LUHMES (cell line): ENCODE measurements around the genes MYH10, MYH3 and TMEM220.

- PRO-cap: bidirectional peak, plus-strand start at chr17:8631143, minus-strand start at chr17:8630725; bidirectional peak, plus-strand start at chr17:8631547, minus-strand start at chr17:8631324
These were observed at the start of gene MYH10 for GRCh38 chr17:8630519-8631708. TSS of gene MYH10 (minus strand) at chr17:8630725.

GRCh38 chr17:8874215-8874560 lies 6.7 kb upstream of the PIK3R6 start:
- PRO-cap: no peak

GRCh38 chr17:8888046-8888452 lies 20.6 kb upstream of the PIK3R6 start:
- PRO-cap: no peak

GRCh38 chr17:8888453-8889047 lies 21.1 kb upstream of the PIK3R6 start:
- PRO-cap: no peak

DNA sequence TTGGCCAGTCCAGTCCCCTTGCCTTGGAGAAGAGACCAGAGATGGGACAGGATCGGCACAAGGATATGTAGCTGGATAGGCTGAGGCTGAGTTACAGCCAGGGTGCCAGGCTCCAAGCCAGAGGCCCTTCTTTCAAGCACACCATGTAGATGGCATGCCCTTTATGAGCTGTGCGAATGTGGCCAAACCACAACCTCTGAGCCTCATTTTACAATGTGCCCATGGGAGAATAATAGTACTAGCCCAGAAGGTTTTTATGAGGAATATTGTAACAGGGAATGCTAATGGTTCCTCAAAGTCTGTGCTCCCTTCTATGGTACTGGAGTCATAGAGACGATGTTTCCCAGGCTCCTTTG lies 21.8 kb upstream of the PIK3R6 start:
- PRO-cap: no peak

DNA sequence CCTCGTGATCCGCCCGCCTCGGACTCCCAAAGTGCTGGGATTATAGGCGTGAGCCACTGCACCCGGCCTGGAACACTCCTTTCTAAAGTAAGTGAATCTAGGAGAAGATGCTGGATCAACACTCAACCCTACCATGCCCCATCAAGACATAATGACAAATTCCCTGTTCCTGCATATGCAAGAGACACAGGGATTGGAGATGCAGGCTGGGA lies 42.0 kb upstream of the PIK3R6 start:
- PRO-cap: no peak

DNA sequence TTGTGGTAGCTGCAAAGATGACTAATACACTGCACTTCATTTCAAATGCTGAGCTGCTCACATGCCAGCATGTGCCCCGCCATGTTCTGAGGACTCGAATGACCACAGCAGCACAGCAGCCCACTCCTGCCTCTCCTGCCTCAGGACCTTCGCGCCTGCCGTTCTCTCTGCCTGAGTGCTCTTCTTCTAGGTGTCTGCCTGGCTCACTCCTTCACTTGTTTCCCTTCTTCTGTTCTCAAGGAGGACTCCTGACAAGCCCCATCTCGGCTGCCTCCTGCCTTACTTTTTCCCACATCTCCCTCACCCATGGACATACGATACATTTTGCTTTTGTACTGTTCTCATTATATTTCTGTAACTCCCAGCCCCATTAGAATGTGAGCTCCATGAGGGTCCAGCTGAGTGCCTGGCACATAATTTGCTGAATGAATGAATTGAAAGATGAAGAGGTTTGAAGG lies 18.9 kb downstream of the PIK3R5 start:
- PRO-cap: no peak

- PRO-cap: no peak
These were observed 9.2 kb downstream of the PIK3R5 start for GRCh38 chr17:8956161-8956863.

DNA sequence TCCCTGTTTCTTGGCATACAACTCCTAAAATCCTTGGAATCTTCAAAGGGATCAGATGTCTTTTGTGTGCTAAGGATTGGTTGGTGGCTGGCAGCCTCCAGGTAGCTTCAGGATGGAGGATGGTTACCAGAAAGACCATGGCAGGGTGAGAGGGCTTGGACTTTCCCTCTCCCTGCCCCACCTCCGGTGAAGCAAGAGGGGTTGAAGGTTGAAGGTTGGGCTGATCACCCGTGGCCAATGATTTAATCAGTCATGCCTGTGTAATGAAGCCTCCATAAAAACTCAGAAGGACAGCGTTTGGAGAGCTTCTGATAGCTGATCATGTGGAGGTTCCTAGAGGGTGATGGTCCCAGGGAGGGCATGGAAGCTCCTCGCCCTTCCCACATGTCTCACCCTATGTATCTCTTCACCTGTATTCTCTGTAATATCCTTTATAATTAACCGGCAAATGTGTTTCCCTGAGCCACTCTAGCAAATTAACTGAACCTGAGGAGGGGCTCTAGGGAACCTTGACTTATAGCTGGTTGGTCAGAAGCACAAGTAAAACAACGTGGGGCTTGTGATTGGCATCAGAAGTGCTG lies 59.3 kb downstream of the NTN1 start:
- PRO-cap: no peak

DNA sequence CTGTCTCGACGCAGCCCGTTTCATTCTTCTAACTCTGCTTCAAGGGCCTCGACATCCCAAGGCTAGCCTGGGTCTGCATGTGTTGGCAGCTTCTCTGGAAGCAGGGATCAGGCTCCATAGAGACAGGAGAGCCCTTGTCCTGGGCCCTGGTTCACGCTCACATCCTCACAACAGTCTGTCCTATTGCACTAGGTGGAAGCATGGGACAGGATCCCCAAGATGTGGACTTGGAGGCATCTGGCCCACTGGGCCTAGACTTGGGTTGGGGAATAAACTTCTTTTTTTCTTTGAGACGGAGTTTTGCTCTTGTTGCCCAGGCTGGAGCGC lies 226.7 kb downstream of the NTN1 start:
- PRO-cap: no peak

GRCh38 chr17:9284761-9284987 lies 263.4 kb downstream of the NTN1 start:
- PRO-cap: no peak

DNA sequence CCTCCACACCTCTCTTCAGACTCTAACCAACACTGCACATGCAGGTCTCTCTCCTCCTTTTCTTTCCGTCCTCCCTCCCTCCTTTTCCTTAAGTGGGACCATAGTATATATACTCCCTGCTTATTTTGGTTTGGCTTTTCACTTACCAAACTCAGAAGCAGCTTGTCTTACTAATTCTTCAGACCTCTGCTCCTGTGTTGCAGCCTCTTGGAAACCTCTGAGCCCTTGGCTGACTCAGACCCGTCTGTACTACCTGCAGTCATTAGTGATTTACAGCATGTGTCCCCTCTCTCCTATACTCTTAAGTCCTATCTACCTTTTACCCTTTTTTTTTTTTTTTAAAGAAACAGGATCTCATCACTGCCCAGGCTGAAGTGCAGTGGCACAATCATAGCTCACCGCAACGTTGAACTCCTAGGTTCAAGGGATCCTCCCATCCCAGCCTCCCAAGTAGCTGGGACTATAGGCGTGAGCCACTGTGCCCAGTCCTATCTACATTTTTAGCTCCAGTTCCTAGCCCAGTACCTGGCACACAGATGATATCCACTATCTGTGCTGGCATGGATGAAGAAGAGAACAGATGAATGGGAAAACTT lies 206.9 kb downstream of the STX8 start:
- PRO-cap: no peak

- PRO-cap: no peak
These were observed 10.3 kb downstream of the GSG1L2 start for GRCh38 chr17:9811468-9812069.

DNA sequence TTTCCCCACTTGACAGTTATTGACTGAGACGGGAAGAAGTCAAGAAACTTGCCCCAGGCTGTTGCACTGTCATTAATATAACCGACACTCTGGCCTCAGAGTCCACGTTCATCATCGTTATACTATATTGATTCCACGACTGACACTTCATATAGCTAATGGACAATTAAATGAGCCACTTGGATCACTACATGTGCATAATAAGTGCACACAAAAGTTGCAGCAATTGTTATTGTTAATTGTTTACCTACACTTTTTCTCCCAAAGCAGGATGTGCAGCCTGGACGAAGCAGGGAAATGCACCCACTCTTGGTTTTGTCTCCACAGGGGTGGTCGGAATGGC lies 53.0 kb upstream of the RCVRN start:
- PRO-cap: no peak

- PRO-cap: no peak
These were observed 131.4 kb upstream of the RCVRN start for GRCh38 chr17:10036016-10037385.

- PRO-cap: no peak
These were observed 137.8 kb upstream of the RCVRN start for GRCh38 chr17:10042662-10043496.

- PRO-cap: no peak
These were observed 123.9 kb downstream of the GAS7 start for GRCh38 chr17:10074444-10074940.

DNA sequence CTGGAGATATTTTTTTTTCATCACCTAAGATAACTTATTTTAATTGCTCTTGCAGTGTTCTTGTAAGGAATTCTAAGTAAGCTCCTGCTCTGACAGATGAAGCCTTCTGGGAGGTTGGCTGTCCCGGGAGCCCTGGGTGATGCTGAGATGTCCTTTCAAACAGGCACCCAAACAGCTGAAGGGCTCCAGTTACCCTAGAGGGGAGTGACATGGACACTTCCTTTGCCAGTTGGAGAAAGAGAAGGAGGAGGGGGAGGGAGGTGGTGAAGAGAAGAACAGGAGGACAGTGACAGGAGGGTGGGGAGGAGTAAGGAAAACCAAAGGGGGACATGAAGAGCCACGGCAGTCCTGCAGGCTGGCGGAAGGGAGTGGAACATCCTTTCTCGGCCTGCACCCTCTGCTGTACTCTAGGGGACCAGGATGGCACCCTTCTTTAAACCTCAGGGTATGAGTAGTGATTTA lies 51.8 kb downstream of the MYH3 start:
- PRO-cap: unidirectional peak, plus-strand start at position 339 of the sequence

- PRO-cap: no peak
These were observed at the start of gene MYH3 for GRCh38 chr17:10656934-10657434. TSS of gene MYH3 (minus strand) at chr17:10657309.

DNA sequence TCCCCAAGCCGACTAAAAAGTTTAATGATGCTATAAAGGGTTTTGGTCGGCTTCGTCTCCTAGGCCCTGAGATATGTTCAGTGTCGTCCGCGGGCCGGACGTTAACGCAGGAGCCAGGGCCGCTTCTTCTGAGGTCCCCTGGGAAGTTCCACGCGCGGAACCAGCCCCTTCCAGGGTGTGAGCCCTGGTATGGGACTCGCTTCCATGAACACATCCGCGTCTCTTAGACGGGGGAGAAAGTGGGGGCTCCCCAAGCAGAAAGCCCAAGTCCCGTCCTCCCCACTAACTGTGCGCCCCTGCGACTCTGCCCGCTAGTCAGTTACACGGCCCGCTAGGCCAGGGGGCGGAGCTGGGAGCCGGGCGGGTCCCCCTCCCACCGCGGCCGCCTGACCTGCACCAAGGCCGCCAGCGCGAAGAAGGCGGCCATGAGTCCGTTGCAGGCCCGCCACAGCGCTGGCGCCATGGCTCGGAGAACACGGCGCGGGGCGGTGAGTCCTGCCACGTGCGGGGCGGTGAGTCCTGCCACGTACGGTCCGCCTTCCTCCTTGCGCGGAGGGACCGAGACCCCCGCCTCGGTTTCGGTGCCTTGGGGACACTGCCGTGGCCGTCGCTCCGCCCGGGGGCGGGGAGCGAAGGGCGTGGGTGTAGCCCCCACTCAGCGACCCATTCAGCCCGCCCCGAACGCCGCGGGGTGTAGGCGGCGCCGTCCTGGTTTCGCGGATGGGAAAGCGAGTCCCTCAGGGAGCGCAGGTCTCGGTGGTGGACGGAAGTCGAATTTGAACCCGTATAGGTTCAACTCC lies at the start of gene TMEM220:
Gene TMEM220 (minus strand): TSS at position 635 of the 800 bp plus-strand sequence.
- PRO-cap: bidirectional peak, plus-strand start at position 398 of the sequence, minus-strand start at position 307 of the sequence